Mesenchymal stem cell of adipose (primary cell): Measurements from ENCODE around the gene TNK2.

GRCh38 chr3:195368403-195368686 lies 74.5 kb downstream of the ACAP2 start:
- CAGE, long polyA plus RNA, result no peak

- CAGE, long polyA plus RNA, result no peak
Observed at GRCh38 chr3:195441817-195442712, 755 bp downstream of the ACAP2 start.

DNA sequence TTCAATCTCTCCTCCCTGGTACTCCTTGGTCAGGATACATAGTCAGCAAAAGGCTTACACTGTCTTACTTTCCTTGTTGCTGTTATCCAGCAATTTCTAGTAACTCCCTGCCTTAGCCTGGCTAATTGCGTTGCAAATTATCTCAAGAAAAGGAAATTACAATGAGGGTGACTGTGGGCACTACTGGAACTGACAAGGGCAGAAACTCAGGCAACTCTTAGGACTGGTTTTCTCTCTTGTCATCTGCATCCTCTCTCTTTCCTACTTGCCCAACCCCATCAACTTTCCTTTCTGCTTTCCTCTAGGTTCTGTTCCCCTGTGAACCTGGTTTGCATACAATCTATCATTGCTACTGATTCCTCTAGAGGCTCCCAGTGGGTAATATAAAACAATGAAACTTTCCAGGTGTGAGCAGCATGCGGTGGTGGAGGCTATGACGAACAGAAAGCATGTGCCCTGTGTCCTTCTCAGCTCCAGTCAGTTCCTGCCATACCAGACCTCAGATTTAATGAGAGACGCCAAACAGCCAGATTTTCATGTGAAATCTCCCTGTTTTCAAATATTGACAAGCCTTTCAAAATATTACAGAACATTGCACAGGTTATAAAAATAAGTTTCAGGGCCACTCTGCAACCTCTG lies 3.4 kb upstream of the ACAP2 start:
- CAGE, long polyA plus RNA, result no peak

DNA sequence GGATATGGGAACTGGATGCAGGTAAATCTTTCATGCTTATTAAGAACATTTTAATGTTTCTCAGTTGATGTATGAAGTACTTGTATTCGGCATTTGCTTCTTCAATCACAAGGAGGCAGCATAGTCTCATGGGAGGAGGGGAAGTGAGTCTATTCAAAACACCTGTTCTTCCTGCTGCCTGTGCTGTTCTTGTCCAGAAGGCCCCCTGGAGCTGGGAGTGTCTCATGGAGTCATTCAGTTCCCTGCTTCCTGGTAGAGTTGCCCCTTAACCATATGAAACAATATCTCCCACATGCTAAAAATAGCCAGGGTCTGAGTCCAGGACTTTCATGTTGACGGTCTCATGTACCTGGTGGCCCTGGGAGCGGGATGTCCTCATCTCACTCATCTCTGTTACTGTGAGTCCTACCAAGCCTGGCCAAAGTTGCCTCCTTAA lies 15.5 kb upstream of the PPP1R2 start:
- CAGE, long polyA plus RNA, result no peak

DNA sequence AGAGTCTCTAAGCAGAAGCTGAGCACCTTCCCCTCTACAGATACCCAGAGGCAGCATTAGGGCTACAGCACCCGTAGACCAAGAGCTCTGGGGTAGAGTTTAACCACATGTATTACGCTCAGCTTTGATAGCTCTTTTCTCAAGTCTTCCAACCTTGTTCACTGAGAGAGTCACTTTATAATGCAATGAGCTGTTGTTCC lies 20.2 kb downstream of the APOD start:
- CAGE, long polyA plus RNA, result no peak

DNA sequence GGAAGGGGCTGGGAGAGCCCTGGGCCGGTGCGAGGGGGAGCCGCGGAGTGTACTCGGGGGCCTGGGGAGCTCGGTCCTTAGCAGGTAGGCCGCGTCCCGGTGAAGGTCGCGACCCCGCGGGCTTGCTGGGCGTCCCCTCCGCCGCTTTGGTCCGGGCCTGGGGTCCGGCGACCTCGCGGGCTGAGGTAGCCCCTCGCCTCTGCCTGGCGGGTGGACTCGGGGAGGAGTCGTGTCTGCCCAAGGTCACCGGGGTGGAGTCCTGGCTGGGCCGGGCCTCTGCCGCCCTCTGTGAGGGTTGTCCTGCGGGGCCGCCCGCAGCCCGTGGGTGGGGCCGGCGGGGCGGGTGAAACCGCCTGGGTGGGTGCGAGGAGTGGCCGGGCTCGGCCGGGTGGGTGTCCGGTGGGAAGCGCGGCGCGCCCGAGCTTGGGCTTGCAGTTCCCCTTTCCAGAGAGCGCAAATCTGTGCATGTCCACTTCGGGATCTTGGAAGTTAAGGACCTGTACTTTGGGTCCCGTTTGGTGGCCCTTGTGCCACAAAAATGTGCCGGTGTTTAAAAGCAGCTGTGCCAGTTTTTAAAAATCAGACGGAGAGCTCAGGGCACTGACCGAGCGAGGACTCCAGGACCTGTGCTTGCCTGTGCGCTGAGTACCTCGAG lies 62.4 kb upstream of the MUC20 start:
- CAGE, long polyA plus RNA, result no peak

DNA sequence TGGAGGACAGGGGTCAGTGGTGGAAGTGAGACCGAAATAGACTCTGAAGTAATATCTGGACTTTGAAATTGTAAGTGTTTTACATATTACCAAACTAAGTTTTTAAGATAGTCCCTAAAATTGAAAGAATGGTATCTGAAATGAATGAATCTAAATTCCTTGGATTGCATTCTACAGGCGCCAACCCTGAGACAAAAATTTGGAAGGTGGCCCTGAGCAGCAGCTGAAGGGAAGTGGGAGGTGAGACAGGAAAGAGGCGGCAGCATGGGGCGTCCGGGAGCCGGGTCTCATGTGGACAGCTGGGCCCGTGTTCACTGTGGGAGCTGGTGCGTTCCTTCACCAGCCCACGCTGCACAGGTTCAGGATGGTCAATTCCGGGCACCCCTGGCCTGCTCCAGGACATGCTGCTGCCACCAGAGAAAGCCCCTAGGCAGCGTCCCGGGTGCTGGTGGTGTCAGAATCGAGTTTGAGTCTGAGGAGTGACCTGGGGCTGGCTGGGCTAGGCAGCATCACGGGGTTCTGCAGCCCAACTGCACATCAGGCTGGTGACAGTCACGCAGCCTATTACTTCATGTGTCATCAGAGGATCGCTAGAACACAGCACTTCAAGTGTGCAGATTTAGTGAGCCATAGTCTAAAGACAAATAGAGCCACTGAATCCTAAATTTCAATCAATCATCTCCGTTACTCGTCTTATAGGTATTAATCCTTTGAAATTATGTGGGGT lies 31.2 kb upstream of the MUC20 start:
- CAGE, long polyA plus RNA, result no peak

GRCh38 chr3:195801636-195802723 lies 9.7 kb downstream of the MUC4 start:
- CAGE, long polyA plus RNA, result no peak

GRCh38 chr3:195805300-195805638 lies 6.5 kb downstream of the MUC4 start:
- CAGE, long polyA plus RNA, result no peak

GRCh38 chr3:195849673-195850050 lies 37.9 kb upstream of the MUC4 start:
- CAGE, long polyA plus RNA, result no peak

- CAGE, long polyA plus RNA, result no peak
Observed at GRCh38 chr3:195907600-195908758, at the start of gene TNK2. Gene TNK2 (minus strand): TSS chr3:195908551.

DNA sequence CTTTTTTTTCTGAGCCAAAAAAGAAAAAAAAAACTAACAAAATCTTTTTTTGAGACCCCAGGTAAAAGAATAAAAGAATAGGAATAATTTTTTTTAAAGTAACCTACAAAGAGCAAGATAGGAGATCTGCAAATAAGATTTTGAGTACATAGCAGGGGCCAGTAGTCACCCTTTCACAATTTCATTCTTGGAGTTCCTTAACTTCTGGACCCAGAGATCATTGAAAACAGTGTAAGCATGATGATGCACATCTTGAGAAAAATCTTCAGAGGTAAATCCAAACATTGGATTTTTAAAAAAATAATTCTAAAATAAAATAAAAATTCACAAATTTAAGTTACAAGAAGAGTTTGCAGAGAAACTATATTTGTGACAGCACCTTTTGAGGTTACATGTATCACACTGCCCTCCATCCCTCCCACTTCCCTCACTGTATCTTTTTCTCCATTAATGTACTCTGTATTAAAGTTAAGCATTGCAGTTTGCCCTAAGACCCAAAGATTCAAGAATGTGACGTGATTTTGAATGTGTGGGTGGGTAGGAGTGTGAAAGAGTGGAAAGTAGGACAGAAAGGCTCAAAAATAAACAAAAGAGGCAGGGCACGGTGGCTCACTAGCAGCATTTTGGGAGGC lies 18.7 kb downstream of the TFRC start:
- CAGE, long polyA plus RNA, result no peak

DNA sequence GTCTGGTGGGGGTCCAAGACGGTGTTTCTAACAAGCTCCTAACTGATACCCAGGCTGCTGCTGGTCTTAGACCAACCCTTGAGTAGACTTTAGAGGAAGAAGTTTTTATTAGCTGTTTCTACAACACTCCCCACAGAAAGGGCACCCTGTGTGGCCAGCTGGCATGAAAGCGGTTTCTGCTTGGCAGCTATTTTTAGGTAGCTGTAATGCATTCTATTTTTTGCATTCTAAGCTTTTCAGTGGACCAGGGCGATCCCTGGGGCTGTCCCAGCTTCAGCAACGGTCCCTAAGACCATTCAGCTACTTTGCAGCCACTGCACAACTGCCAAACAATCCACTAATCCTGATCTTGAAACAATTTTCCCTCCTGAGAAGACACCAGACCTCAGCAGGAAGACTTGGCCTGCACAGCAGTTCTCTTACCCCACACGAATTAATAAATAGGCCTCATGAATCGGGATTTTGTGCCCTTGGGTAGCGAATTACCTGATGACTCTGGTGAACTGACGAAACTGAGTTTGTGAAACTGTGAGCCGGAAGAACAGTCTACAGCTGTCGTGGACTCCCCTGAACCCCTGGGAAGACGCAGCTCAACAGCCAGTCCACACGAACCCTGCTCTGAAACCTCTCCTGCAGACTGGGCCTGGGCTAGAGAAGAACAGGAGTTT lies 14.6 kb upstream of the TFRC start:
- CAGE, long polyA plus RNA, result no peak

GRCh38 chr3:196122958-196123373 lies 41.1 kb upstream of the TFRC start:
- CAGE, long polyA plus RNA, result no peak

GRCh38 chr3:196214823-196215434 lies 1.4 kb upstream of the SLC51A start:
- CAGE, long polyA plus RNA, result no peak

DNA sequence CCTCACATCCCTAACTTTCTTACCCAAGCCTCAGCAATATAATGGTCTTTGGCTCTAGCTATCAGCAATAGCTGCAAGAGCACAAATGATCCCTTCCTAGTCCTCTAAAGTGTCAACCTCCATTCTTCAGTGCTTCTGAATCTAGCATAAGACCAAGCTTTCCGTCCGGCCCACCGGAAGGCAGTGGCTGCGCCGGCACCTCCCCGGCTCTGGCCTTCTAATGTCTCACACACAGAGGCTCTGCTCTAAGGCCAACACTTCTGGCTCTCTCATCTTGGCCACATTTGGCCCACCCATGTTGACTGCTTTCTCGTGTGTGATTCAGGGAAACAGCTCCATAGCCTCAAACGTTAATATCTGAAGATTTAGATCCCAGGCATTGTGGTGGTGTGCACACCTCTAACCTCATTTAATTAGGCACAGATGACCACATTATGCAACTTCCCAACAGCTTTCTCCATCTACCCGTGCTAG lies 19.1 kb downstream of the SLC51A start:
- CAGE, long polyA plus RNA, result no peak

DNA sequence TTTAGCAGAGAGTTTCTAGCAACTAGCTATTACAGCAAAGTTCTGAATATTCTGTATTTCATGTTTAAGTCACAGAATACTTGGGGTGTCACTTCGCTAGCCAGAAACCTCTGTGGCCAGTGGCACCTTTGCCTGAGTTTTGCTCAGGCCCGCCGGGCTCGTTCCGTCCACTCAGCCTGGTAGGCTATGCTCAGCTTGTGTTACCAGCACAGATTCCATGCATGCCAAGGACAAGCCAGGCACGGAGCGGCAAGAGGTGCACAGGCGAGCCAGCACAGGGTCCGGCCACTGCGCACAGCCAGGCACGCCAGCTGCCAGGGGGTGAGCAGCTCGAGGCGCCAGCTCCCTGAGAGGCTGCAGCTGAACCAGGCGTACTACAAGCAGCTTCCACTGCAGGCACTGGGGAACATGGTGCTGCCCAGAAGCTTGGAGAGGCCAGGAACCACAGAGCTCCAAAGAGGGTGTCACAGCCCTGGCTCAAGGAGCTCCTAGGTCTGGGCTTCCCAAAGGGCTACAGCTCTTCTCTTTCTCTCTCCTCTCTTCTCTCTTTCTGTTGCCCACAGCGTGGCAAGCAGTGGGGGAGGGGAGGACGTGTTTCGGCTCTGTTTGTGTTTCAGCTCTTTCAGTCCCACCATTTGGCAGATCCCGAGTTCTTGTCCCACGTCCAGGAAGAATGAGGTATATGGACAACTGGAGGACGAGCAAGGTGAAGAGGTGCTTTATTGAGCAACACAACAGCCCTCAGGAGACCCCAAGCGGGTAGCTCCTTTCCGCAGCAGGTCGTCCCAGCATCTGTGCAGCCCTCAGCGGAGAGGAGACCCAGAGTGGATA lies 14.6 kb downstream of the PCYT1A start:
- CAGE, long polyA plus RNA, result no peak

DNA sequence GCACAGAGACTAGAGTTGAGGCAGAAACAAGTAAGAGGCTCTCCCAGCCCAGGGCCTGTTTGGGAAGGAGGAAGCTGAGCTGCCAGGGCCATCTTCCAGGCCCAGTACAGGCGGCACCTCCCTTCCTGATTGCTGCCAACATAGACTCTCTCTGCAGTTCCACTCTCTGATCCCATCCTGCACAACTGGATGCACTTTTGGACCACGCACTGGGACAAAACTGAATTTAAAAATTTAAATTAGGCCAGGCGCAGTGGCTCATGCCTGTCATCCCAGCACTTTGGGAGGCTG lies 16.1 kb upstream of the NRROS start:
- CAGE, long polyA plus RNA, result no peak

DNA sequence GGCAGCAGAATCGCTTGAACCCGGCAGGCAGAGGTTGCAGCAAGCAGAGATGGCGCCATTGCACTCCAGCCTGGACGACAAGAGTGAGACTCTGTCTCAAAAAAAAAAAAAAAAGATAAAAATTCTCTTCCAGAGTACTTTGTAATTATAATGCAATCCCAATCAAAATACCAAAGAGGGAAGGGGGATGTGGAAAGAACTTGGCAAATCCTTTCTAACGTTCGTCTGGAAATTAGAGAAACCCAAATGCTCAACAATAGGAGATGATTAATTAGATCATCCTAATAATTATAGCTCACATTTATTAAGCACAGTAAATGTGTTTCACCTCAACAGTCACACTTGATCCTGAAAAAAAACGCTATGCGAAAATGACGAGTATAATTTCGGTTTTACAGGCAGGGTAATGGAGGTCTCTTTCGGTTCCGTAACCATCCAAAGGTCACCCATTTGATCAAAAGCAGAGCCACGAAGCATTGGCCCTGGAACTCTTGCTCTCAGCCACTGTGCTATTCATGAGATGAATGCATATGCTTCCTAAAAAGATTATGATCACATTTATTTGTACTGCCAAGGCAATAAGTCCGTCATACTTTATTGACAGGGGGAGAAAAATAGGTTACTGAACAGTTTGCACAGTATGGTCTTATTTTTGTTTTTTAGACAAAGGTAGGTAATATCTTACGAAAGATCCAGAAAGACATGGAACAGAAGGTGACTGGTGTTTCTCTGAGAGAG lies 18.3 kb downstream of the NRROS start:
- CAGE, long polyA plus RNA, result no peak

GRCh38 chr3:196662987-196663520 lies 23.6 kb downstream of the NRROS start:
- CAGE, long polyA plus RNA, result no peak